ENCODE measurements around a stretch of chr6.

- RRBS, 2 experiments: no CpG with 5 or more reads among the region's 6 CpGs
Measured at GRCh38 chr6:317045-317289, 24.7 kb downstream of the DUSP22 start.

DNA sequence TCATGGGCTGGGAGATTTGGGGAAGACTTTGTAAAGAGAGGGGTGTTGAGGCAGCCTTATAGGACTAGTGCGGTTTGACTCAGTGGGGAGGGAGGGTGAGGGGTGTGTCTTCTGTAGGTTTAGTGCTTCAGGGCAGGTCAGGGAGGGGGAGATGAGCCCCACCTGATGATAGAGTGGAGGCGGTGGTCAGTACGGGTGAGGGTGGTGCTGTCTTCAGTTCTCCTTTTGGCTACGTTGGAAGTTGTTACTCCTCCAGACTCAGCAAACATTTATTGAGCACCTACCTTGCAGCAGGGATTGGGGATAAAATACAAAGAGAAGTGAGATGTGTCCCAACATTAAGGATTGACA, 28.3 kb downstream of the DUSP22 start:
- RRBS, 2 experiments: no CpG with 5 or more reads among the region's 4 CpGs

DNA sequence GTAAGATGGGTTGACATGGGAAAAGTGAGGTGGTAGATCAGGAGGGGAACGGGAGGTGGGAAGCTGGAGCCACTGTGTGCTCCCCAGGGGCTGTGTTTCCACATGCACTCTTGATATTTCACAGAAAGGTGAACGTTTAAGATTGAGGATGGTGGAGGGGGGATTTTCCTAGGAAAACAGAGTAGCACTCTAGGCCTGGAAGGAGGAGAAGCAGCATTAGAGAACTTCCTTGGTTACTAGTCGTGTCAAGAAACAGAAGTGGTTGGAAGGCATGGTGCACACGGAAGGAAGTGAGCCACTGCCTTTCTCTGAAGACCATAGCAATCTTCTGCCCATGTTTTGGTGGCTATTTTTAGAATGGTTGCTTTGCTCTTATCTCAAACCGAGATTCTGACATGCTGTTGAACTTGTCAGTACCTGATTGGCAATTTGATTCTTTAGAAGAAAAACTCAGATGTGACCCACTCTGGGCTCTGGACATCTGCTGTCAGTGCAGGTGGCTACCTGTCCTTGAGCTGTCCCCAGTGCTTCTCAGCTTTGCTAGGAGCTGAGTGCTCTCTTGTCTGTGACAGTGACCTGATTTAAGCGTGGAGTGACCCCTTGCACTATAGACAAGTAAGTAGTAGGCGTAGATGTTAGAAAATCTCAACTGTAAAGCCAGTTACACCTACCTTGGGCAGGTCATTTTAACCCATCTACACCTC, 44.4 kb downstream of the DUSP22 start:
- RRBS, 2 experiments: no CpG with 5 or more reads among the region's 7 CpGs

GRCh38 chr6:681481-682205, 11.3 kb downstream of the EXOC2 start:
- RRBS, 2 experiments: no CpG with 5 or more reads among the region's 3 CpGs

DNA sequence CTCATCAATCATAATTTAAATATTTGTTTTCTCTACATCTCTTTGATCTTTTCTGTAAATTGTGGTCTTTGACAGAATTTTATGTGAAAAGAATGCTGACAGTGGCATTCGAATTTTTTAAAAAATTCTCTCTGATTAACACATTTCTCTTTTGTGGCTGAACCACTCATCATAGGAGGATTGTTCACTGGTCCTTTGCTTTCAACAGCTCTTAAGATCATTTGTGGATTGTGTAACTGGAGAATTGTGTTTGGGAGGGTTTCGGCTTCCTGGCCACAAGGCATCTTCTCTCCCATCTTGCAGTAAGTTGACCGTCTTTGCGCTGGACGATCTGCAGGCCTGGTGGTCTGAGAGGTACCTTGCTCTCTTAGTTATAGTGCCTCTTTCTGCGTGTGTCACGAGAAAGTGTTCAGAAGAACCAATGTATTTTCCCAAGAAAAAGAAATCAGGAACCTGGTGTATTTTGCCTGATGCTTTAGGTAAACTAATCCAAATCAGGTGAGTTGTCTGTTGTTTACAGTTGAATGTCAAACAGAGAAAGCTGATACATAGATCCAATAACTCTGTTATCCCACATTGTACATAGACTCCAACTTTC, 14.7 kb upstream of the EXOC2 start:
- RRBS, 2 experiments: no CpG with 5 or more reads among the region's 7 CpGs

GRCh38 chr6:836113-836693, 143.3 kb upstream of the EXOC2 start:
- RRBS, 2 experiments: no CpG with 5 or more reads among the region's 3 CpGs

DNA sequence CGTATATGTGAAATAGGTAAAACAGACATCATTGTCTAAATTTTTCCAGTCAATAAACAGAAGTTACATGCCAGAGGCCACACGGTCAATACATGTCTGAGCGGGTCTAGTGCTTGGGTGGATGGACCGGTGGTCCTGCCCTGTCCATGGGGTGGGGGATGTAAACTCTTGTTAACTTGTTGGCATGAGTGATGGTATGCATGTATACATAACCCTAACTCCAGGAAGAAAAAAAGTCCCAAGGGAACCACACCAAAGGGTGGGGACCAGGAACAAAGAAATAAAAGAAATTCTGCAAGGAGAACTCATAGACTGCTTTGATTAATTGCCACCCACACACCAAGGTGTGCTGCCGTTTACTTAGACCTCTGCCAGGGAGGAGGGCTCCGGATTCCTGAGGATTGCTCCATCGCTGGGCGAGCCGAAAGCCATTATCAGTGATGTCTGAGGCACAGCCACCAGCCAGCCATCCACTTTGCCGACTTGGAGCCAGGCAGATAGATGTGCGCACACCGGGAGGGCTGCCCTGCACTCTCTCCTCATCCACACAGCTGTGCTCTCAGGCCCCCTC, 272.8 kb upstream of the FOXQ1 start:
- RRBS, 2 experiments: no CpG with 5 or more reads among the region's 12 CpGs

- RRBS, 2 experiments: no CpG with 5 or more reads among the region's 17 CpGs
Measured at GRCh38 chr6:1110975-1111703, 200.8 kb upstream of the FOXQ1 start.

- RRBS, 2 experiments: no CpG with 5 or more reads among the region's 8 CpGs
Measured at GRCh38 chr6:1136461-1136776, 175.5 kb upstream of the FOXQ1 start.

DNA sequence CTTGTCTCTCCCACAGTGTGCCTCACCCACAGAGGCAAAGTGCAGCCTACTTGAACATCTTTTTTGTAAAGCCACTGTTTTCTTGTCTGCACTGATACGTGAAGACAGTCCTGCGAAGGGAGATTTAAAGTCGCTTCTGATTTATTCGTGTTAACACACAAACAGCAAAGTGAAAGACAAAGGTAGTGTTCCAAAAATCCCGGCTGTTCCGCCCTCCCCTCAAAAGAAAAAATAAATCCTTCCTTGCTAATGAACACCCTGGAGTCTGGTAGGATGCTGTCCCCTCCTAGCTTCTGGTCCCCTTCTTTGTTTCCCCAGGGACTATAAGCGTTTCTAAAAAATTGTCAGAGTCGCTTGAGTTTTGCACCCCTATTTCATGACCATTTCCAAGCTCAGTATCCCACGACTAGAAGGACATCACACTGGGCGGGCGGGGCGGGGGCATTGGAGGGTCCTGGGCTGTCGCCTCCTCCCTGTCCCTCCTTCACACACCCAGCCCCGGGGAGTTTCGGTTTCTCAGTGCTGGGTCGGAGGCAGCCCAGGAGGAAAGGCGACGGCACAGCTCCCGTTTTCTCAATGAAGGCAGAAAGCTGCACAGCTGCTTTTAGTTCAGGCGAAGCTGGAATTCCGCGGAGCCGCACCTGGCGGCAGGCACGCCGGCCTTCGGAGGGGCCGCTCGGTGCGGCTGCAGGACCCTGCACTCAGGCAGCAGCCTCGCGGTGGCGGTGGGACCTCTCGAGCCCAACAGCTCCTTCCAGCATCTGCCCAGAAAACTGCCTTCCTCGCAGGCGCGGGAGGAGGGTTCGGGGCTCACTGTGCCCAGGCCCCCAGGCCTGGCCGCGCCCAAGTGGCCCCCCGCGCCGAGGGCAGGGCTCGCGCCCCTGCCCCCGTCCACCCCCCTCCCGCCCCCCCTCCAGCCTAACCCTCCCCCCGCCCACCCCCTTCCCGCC, 4.4 kb downstream of the FOXQ1 start:
- RRBS, 2 experiments: no CpG with 5 or more reads among the region's 49 CpGs

DNA sequence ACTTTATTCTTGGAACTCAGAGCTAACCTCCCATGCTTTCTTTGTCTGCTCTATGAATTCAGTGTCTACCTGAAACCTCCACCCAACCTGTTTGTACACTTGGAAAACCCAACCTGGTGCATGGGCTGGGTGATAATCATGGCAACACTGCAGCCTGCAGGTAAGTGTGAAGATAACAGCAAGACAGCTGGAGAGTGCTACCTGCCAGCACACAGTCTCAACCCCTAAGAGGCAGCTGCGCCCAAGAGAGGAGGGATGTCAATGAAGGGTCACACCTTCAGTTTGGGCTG, 24.3 kb downstream of the FOXQ1 start:
- RRBS, 2 experiments: no CpG with 5 or more reads among the region's 1 CpG

- RRBS, 2 experiments: no CpG with 5 or more reads among the region's 27 CpGs
Measured at GRCh38 chr6:1594229-1594816, 15.4 kb upstream of the FOXC1 start.

- RRBS, 2 experiments: no CpG with 5 or more reads among the region's 9 CpGs
Measured at GRCh38 chr6:1612289-1612739, 2.6 kb downstream of the FOXC1 start.

DNA sequence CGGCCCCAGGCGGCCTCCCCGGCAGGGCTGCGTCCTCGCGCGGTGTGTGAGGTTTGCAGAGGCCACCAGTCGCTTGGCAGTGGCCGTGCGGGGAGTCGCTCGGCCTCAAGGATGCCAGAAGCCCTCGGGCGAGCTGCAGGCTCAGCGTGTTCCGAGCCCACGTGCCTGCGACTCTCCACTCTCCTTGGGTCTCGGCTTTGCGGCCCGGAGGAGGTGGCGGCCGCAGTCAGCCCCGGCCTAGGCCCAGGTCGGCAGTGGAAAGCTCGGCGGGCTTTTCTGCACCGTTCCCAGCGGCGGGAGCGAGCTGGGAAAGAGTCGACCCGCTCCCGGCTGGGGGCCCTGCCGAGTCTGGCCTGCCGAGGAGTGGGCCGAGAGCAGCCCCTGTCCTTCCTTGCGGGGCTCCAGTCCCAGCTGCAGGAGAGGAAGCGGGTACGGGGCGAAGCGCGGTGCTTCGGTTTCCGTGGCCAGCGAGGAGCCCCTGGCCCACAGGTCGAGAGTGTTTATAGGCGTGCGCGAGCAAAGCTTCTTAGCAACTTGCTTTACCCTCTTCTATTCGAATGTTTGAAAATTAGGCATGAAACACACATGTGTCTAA, 5.5 kb downstream of the FOXC1 start:
- RRBS, 2 experiments: no CpG with 5 or more reads among the region's 51 CpGs

DNA sequence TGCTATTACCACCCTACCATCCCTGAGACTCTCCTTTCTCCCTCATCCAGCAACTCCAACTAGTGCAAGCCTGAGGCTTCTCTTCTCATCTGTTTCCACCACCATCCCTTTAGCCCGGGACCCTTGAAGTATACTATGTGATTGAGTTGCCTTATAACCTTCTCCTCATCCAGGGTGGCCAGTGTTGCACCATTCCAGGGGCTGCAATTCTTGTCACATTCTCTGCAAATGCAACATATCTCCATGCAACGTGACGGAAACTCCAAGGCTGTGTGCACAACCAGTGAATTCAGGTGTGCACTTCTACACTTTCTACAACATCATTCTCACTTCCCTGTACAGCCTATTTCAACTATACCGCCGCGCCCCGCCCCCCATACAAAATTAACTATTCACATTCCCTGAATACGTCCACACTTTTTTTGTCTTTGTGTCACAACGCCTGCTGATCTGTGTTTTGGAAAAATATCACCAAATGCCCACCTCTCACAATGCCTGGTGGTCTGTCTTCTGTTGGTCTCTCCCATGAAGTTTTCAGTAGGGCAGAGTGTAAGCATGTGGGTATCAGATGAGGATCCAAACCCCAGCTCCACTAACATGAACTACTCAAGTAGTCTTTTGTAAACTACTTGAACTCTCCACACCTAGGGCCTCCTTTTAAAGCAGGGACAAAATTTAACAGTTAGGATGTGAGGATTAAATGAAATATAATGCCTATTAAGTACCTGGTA, 214.5 kb downstream of the FOXC1 start:
- RRBS, 2 experiments: no CpG with 5 or more reads among the region's 9 CpGs

DNA sequence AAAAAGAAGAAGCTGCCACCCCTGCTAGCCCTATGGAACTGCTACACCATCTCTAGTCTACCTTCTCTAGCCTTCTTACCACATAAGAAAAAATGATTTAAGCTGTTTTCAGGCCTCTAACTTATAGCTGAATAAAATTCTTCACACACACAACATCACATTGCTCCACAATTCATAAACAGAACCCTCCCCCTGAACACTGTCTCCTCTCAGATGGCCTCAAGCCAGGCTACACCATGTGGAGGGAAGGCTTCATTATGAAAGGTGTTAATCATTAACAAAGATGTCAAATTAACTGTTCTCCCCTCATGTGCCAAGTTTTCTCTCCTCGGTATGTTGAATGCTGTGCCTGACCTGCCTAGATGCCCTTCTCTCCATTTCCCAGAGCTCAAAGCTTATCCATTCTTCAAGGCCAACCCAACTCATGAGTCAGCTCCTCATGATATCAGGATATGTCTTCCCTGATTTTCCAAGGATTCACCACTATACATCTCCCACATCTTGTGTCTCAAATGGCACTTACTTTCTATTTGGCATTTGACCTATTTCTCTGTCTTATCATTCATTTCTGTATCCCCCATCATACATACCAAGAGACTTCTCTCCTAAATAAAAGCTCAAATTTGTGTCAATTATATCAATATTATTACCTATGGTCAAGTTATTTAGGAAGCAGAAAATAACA, 210.3 kb downstream of the GMDS start:
- RRBS, 2 experiments: no CpG with 5 or more reads among the region's 1 CpG

DNA sequence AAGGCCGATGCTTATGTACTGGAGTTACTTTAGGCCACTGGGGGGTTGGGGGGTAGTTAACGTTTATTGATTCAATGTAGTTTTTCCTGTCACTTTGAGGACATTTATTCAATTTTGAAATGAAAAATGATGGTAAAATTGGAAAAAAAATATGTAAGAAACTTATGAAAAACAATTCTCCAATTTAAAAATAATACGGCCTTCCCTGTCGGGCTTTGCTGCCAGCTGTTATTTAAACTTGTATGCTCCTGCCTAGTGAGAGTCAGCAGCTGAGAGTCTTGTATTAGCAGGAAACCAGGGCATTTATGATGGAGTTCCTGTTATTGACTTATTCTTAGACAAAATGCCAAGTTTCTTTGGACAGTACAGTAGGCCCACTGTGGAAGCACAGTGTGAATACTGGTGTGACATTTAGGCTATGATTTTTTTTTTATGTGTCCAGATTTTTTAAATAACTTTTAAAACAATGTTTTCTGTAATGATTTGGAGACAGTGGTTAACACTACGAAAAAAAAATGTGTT, 42.2 kb downstream of the GMDS start:
- RRBS, 2 experiments: no CpG with 5 or more reads among the region's 5 CpGs

GRCh38 chr6:2377848-2378372, 132.5 kb upstream of the GMDS start:
- RRBS, 2 experiments: no CpG with 5 or more reads among the region's 2 CpGs

GRCh38 chr6:2442107-2442417, 196.7 kb upstream of the GMDS start:
- RRBS, 2 experiments: no CpG with 5 or more reads among the region's 1 CpG

- RRBS, 2 experiments: no CpG with 5 or more reads among the region's 12 CpGs
Measured at GRCh38 chr6:2622644-2623165, 128.0 kb downstream of the MYLK4 start.

Measured in LNCaP clone FGC (cell line).